ENCODE measurements around a stretch of chr2.

DNA sequence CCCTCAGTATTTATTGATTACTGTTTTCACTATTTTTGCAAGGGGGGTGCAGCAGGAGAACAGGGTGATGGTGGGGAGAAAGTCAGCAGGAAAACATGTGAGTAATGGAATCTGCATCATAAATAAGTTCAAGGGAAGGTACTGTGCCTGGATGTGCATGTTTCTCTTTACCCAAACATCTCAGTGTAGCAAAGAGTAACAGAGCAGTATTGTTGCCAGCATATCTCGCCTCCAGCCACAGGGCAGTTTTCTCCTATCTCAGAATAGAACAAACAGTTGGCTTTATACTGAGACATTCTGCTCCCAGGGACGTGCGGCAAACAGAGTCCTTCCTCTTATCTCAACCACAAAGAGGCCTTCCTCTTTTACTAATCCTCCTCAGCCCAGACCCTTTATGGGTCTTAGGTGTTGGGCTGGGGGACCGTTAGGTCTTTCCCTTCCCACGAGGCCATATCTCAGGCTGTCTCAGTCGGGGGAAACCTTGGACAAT, 182.2 kb upstream of the KYNU start:
- PRO-cap, 3 experiments: no peak in any of the 3 experiments

DNA sequence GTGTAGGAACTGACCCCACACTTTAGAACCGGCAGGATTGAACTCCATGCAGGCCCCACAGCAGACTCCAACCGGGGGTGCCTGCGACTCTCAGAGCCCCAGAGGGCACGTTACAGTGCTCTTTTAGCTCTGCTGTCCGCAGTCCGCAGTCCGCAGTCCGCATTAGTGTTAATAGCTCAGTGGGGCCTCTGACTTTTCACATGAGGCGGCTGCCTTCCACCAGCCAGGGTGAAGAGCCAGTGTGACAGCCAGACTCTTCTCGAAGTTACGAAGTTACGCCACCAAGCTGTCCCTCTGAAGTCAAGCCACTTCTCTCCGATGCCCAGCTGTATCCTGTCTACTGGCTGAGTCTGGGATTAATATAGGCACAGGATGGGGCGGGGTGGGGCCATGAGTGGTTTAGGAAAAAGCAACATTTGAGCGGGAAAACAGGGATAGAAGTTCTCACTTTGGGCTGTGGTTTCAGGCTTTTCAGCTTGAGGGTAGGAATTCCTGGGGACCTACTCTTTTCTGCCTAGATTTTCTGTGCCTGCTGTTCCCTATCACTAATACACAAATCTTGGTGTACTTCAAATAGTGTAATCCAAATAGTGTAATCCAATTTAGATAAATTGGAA, 102.5 kb upstream of the ARHGAP15 start:
- PRO-cap, 3 experiments: no peak in any of the 3 experiments

- PRO-cap, 3 experiments: no peak in any of the 3 experiments
Observed at GRCh38 chr2:143524722-143525359, 395.6 kb downstream of the ARHGAP15 start.

- PRO-cap, 3 experiments: no peak in any of the 3 experiments
Observed at GRCh38 chr2:143569278-143569477, 440.0 kb downstream of the ARHGAP15 start.

- PRO-cap, 3 experiments: no peak in any of the 3 experiments
Observed at GRCh38 chr2:143946362-143947541, 385.6 kb downstream of the GTDC1 start.

- PRO-cap, 3 experiments: no peak in any of the 3 experiments
Observed at GRCh38 chr2:144320379-144321219, 11.7 kb downstream of the GTDC1 start.

DNA sequence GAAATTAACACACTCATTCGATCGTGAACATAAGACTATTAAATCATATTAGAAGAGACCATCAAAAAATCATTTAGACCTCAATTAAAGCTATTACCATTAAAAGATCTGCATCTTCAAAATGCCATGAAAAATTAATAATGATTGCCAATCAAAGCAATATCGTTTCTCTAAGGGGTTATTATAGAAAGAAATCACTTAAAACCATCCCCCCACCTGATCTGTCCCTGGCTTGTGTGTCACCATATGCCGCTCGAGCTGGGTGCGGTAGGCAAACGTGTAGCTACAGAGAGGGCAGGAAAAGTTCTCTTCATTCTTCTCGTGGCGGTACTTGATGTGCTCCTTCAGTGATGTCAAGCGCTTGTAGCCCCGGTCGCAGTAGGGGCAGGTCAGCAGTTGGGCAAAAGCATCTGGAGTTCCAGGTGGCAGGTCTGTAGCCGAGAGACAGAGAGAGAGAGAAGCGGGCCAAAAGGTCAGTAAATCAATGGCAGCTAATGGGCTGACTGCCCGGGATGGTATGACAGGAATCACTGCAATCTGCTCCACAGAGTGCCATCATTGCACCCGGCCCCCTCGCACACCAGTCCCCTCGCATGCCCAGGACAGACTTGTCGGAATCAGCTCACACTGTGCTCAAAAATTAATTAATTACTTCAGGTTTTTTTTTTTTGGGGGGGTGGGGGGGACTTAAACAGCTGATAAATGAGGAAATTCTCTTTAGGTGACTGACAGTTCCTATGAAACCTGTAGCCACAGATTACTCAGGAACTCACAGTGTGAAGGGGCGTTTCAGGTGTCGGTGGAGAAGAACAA, 71.6 kb upstream of the GTDC1 start:
- PRO-cap, 3 experiments: no peak in any of the 3 experiments

- PRO-cap, 3 experiments: no peak in any of the 3 experiments
Observed at GRCh38 chr2:144445215-144446375, 74.3 kb downstream of the ZEB2 start.

- PRO-cap, 3 experiments: no peak in any of the 3 experiments
Observed at GRCh38 chr2:144455804-144456490, 64.0 kb downstream of the ZEB2 start.

GRCh38 chr2:144460747-144461988, 58.8 kb downstream of the ZEB2 start:
- PRO-cap, 3 experiments: no peak in any of the 3 experiments

GRCh38 chr2:144505103-144506069, 14.5 kb downstream of the ZEB2 start:
- PRO-cap, 3 experiments: no peak in any of the 3 experiments

DNA sequence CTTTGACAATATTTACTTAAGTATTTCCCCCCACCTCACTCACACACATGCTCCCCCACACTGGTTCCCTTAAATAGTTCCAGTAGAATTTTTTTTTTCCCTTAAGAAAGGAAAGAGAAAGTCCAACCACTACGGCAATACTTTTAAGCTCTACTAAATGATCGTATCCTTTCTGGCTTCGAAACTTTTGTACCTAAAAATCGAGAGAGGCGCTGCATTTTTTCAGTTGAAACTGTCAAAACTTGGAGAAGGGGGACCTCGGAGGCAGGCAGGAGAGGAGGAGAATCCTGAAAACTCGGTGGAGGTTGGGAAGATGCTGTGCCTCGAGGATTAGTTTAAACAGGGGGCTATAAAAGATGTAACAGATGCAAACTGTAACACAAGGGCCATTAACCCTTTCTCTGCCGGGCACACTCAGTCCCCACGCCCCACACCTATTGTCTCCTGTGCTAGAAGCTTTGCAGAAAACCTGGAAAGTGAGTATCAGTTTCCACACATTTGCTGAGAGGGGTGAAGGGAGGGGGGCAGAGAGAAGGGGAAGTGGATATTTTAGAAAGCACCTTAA, 1.7 kb downstream of the ZEB2 start:
- PRO-cap, 3 experiments: peak in 1 of 3 experiments; most common plus-strand start position 225 of the sequence (in 1); most common minus-strand start position 191 of the sequence (in 1)

DNA sequence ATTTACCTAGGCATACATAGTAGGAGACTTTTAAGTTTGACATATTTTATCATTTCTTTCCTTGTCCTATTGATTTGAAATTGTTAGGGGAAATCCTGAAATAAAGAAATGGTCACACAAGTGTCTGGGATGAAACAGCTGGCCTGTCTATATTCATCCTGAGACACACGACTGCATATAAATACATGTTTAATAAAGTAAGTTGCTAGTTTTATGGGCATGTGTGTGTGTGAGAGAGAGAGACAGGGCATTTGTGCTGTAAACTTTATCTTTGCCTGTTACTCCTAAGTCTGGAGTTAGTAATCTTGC, 1.3 kb downstream of the ZEB2 start:
- PRO-cap, 3 experiments: no peak in any of the 3 experiments

- PRO-cap, 3 experiments: no peak in any of the 3 experiments
Observed at GRCh38 chr2:144642944-144643170, 122.9 kb upstream of the ZEB2 start.

GRCh38 chr2:144650869-144651191, 130.9 kb upstream of the ZEB2 start:
- PRO-cap, 3 experiments: no peak in any of the 3 experiments

GRCh38 chr2:144702014-144702514, 182.1 kb upstream of the ZEB2 start:
- PRO-cap, 3 experiments: no peak in any of the 3 experiments

- PRO-cap, 3 experiments: no peak in any of the 3 experiments
Observed at GRCh38 chr2:147663160-147664502, 181.2 kb upstream of the ACVR2A start.

GRCh38 chr2:148019957-148020210, 653 bp downstream of the ORC4 start:
- PRO-cap, 3 experiments: no peak in any of the 3 experiments

- PRO-cap, 3 experiments: no peak in any of the 3 experiments
Observed at GRCh38 chr2:148022797-148023368, 2.0 kb downstream of the MBD5 start.

- PRO-cap, 3 experiments: no peak in any of the 3 experiments
Observed at GRCh38 chr2:148552522-148552948, 92.0 kb upstream of the EPC2 start.